Left common carotid artery plus branches (tissue), 1 donor: Measurements from ENCODE around the genes DHX16, PPP1R18 and FLOT1.

GRCh38 chr6:29631960-29632712 is 847 bp downstream of the GABBR1 start:
- PRO-cap = no peak

GRCh38 chr6:29641720-29642079 is 8.7 kb upstream of the GABBR1 start:
- PRO-cap = no peak

DNA sequence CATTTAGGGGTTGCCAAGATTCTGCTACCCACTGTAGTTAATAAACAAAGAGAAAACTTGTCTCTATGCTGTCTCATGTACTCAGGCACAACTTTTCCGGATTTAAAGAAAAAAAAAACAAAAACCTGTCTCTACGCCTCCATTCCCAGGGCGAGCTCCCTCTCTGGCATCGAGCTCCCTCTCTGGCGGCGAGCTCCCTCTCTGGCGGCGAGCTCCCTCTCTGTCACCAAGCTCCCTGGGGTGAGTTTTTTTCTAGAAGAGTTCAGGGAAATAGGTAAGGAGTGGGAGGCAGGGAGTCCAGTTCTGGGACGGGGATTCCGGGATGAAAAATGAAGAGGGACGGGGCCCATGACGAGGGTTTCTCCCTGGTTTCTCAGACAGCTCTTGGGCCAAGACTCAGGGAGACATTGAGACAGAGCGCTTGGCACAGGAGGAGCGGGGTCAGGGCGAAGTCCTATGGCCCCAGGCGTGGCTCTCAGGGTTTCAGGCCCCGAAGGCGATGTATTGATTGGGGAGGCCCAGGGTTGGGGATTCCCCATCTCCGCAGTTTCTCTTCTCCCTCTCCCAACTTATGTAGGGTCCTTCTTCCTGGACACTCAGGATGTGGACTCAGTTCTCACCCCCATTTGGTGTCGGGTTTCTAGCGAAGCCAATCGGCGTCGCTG is 16.5 kb upstream of the HLA-A start:
- PRO-cap = bidirectional peak, plus-strand start outside the sequence, minus-strand start at position 553 of the sequence

DNA sequence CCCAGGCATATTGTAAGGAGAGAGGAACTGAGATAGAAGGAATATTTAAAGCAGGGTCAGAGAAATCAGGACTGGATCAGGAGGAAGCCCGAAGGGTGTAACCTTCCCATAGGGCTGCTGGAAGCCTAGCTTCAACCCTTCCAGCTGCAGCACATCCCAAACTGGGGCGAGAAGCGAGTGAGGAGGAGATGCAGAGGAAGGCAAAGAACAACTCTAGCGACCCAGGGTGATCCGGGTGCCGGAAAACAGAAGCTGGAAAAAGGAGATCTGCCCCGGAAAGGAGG is 11.3 kb downstream of the TRIM31 start:
- PRO-cap = no peak

GRCh38 chr6:30164106-30164774 is 894 bp downstream of the TRIM15 start:
- PRO-cap = no peak

GRCh38 chr6:30192485-30193079 is 20.6 kb downstream of the TRIM26 start:
- PRO-cap = no peak

DNA sequence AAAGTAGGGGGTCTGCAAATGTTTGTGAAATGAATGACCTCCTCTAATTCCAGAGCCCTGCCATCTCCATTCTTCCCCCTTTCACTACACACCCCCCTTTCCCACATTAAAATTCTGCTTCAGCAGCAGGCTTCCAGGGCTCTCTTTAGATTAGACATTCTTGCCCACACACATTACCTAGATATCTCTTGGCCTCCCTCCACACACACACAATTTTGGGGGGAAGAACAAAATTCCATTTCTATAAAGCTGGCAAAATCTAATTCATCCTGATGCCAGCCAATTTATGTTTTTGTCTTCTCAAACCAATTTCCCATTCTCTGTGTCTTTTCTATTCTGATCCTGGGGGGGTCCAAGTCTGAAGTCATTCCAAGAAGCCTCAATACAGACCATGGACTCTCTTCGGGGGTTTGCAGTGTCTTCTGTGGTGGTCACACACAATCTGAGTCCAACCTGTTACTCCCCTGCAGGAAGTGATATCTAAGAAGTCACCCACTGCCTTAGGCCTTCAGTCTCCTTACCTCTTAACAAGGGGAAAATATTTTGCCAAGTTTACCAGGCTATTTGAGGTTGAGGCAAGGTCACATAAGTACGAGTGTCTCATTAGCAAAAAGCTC is 2.0 kb downstream of the TRIM26 start:
- PRO-cap = no peak

DNA sequence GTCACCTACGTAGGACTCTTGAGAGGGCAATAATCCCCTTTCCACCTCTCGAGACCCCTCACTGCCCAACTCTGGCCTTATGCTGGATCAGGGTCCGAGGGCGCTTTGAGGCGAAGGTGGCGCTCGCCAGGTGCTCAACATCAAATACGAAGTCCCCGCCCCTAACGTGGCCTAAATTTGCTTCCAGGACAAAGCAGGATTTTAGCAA is 401 bp upstream of the TRIM26 start:
- PRO-cap = no peak

DNA sequence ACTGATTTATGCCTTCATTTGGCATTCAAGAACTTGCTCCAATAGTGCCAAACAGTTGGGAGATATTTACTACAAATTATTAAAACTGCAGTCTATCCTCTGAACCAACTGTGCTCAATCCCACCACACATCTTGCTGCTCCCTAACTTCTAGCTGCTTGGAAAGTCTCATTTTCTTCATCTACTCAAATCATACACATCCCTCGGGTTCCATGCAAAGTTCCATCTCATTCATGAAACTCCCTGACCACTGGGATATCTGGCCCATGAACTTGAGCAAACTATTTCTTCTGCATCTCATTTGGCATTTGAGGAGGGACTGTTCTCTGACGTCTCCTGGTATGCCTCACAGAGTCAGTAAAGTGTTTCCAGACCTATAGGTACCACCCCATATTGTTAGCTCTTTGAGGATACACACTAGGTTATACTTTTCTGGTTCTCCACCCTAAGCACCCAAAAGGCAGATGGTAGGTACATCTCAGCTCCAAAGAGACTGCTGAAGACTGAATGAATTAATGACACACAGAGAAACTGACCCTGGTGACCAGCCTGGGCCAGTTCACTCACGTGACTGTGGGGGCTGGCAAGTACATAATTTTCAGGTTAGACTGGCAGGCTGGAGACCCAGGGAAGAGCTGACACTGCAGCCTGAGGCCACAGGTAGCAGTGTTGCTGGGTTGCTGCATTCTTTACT is 36.7 kb upstream of the TRIM39 start:
- PRO-cap = no peak

GRCh38 chr6:30300285-30301131 is 26.2 kb upstream of the TRIM39 start:
- PRO-cap = no peak

DNA sequence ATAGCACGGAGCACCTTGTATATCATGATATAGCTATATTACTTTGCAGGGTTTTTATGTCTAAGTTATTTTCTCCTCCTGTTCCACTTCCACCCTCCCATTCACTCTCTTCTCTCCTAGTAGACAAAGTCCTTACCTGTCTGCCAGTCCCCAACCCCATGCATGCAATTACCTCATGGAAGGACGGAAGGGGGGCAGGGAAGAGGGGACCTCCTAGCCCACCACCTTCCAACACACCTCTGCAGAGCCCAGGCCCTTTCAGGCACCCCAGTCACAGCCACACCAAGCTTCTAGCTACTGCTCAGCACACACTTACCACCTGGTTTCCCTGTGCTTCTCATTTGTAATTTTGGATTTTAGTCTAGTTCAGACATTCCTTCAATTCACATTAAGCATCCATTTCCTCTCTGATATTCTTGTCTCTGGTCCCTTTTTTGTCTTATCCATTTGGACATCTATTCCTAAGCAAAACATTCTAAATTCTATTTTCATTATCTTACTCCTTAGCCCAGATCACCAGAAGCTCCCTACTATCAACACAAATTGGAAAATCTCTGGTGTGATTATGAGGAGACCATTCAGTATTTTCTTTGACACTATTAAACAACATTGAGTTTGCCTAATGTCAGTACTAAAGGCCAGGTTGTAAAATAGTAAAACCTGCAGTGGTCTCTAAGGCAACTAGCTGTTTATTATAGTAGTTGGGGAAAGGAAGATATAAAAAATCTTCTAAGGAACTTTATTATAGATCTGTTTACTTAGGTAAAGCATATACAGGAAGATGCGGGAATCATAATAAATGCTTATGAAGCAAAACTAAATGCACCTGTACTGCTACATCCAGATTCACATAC is 9.2 kb upstream of the TRIM39 start:
- PRO-cap = no peak

GRCh38 chr6:30490539-30490684 is 1.1 kb downstream of the HLA-E start:
- PRO-cap = no peak

DNA sequence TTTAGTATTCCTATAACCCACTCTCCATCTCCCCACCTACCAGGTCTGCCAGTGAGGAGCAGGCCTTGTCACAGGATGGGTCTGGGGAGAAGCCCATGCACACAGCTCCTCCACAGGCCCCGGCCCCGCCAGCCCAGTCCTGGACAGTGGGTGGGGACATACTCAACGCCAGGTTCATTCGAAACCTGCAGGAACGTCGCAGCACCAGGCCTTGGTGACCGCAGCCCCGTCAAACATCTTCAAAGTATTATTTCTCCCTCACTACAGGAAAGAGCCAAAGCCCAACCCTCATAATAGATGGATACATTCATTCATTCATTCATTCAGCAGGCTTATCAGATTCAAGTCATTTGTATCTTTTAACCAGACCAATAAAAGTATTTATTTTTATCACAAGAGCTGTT is 505 bp upstream of the C6orf136 start:
- PRO-cap = no peak

- PRO-cap = no peak
Observed at GRCh38 chr6:30672359-30673370, at the start of gene DHX16. Gene DHX16, minus strand, starts transcription at chr6:30673006.

DNA sequence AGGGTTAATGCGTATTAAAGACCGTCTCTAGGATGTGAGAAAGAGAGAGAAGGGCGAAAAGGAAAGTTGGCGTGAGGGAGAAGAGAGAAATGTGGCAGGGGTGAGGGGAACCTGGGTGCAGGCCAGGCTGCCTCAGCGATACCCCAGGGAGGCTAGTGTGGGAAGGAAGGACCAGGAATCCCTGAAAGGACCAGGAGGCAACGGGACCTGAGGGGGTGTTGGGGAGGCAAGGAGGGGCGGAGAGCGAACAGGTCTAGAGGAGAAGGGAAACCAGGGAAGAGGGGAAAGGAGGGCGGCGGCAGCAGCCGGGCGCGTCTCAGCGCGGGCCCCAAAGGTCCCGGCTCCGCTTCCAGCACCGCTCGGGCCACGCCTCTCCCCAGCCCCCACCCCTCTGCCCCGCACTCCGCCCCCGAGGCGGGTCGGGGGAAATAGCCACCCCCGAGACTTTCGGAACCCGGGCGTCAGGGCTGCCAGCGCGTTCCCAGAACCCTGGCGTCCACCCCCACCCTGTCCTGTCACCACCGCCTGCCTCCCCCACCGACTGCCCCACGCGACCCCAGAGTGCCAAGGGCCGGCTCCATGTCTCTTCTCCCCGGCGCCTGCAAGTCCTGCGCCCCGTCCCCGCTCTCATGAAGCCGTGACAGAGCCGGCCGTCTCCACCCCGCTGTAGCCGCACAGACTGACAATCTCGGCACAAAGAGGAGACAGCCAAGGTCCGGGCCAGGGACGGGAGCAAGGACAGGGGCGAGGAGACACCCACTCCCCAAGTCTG is at the start of gene PPP1R18:
Gene PPP1R18, minus strand, starts transcription at position 323 of the 772 bp plus-strand sequence.
- PRO-cap = bidirectional peak, plus-strand start at position 450 of the sequence, minus-strand start at position 318 of the sequence

DNA sequence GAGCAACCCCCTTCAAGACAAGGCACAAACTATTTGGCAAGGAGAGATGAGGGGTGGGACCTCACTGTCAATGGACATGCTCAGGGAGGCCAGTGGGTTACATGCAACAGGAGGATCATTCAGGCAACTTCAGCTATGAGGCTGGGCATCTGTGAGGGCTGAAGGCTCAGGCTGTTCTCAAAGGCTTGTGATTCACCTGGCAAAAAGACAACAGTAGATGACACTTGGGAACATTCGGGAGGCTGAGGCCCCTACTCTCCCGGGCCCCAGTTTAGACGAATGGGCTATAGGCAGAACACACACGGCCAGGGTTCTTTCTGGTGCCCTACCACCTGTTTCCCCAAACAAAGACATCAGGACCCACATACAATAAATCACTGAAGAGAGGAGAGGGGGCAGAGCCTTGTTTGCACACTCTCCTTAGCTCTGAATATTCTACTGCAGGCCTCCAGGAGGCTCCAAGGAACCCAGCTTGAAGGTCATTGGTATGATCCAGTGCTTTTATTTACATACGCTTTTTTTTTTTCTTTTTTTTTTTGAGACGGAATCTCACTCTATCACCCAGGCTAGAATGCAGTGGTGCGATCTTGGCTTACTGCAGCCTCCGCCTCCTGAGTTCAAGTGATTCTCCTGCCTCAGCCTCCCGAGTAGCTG is 7.9 kb downstream of the TUBB start:
- PRO-cap = no peak

DNA sequence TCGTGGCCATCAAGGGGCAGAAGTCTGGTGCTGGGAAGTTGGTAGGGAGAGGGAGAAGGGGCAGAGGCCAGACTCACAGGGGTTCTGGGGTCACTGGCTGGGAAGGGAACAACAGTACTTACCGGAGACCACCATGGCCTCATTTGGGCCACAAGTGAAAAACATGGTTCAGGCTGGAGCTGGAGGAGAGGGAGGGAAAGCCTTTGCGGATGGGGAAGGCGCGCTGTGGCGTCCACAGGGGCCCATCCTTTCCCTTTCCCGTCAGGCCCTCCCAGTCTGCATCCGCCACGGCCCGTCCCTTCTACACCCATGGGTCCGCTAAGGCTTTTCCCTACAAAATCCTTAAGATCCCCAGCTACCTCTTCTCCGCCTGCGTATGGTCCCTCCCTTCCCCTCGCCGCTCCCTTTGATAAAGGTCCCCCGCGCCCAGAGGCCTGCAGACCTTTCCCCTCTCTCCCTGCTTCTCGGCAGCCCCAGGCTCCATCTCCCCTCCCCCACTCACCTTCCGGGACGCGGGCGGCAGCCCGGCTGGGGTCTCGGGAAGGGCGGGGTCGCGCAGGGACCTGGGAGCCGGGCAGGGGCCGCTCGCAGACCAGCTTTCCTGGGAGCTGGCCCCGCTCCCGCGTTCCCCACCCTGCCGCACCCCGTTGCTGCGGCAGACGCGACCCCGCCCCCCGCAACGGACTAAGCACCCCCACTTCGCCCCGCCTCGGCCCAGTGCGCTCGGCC is at the start of gene FLOT1:
Gene FLOT1, minus strand, starts transcription at position 663 of the 729 bp plus-strand sequence.
- PRO-cap = bidirectional peak, plus-strand start at position 274 of the sequence, minus-strand start at position 251 of the sequence; bidirectional peak, plus-strand start outside the sequence, minus-strand start at position 661 of the sequence

- PRO-cap = no peak
Observed at GRCh38 chr6:30757272-30758096, 13.1 kb upstream of the IER3 start.

GRCh38 chr6:30793484-30794157 is 49.3 kb upstream of the IER3 start:
- PRO-cap = no peak

DNA sequence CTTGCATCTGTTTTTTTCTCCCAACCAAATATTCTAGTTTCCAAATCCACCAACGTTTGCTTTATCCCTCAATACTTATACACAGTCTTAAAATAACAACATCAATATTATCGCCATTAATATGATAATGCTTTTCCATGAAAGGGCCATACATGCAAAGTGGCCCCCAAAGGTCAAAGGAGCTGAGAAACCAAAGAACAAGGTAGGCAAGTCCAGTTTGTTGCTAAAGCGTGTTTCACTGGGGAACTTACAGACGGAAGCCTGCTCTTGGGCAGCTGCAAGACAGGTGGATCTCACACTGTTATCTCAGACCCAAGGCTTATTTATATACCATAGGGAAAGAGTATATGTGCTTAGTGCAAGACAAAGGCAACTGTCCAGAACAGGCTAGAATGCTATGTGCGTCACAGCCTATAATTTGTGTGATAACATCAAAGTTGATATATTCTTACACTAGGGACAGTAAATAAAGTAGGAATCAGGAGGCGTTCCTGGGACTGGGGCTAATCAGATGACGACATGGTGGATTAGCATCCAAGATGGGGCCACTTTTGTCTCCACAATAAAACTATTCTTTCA is 54.7 kb upstream of the IER3 start:
- PRO-cap = no peak